Liver (tissue), 9 donors: Measurements from ENCODE around the gene PRR23C.

GRCh38 chr3:138939239-138940377, 7.3 kb downstream of the FOXL2 start:
- PRO-cap, 5 experiments, result no peak in any of the 5 experiments
- RAMPAGE, long total RNA, 2 experiments, result no peak in any of the 2 experiments
- RRBS, result 18% methylated on average over 21 of the region's 67 CpGs

- PRO-cap, 5 experiments, result no peak in any of the 5 experiments
- RAMPAGE, long total RNA, 2 experiments, result no peak in any of the 2 experiments
- RRBS, result 12% methylated on average over 23 of the region's 43 CpGs
Measured at GRCh38 chr3:138960131-138960872, 13.3 kb downstream of the FOXL2NB start.

- PRO-cap, 5 experiments, result no peak in any of the 5 experiments
- RAMPAGE, long total RNA, 2 experiments, result no peak in any of the 2 experiments
- RRBS, result no CpG with 5 or more reads among the region's 18 CpGs
Measured at GRCh38 chr3:139044748-139044952, at the start of gene PRR23C. TSS of gene PRR23C (minus strand) at chr3:139044892.

DNA sequence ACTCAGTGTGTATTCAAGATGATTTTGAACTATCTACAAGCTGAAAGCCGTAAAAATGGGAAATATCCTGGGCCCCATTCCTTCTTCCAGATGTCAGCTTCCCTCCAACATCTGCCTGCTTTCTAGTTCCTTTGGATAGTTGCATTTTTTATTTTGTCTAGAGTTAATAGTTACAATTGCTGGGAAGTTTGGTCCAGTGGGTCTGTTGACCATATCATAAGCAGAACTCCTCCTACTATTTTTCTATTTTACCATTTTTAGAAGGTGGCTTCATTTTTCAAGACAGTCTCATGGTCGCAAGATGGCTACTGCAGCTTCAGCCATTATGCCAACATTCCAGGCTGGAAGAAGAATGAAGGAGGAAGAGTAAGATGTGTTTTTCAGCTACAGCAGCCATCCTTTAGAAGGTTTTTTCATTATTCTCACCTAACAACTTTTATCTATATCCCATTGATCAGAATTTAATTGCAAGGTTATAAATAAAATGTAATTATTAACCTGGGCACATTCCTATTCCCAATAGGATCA, 127.4 kb upstream of the MRPS22 start:
- PRO-cap, 5 experiments, result peak in 1 of 5 experiments; most common plus-strand start position 291 of the sequence (in 1)
- RAMPAGE, long total RNA, 2 experiments, result no peak in any of the 2 experiments
- RRBS, result no CpG with 5 or more reads among the region's 2 CpGs

DNA sequence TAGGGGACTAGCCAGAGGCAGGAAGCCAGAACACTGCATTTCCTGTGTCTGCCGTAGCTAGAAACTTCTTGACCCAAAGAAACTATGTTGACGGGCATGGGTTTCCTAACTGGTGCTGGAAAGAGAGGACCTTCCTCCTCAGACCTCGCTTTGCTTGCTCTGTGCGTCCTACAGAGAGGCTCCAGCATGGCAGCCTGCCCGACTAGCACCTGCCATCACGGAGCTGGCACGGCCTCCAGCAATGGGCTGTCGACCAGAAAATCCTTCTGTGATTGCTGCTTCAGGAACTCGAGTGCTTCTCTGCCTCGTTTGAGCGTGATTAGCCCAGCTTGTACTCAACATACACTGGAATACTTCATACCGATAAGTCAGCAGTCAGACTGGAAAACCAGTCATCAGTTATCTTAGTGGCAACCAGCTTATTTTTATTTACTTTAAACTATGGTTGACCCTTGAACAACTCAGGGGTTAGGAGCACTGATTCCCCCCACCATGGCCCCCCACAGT, 6.6 kb downstream of the PXYLP1 start:
- PRO-cap, 5 experiments, result no peak in any of the 5 experiments
- RAMPAGE, long total RNA, 2 experiments, result no peak in any of the 2 experiments
- RRBS, result no CpG with 5 or more reads among the region's 12 CpGs

DNA sequence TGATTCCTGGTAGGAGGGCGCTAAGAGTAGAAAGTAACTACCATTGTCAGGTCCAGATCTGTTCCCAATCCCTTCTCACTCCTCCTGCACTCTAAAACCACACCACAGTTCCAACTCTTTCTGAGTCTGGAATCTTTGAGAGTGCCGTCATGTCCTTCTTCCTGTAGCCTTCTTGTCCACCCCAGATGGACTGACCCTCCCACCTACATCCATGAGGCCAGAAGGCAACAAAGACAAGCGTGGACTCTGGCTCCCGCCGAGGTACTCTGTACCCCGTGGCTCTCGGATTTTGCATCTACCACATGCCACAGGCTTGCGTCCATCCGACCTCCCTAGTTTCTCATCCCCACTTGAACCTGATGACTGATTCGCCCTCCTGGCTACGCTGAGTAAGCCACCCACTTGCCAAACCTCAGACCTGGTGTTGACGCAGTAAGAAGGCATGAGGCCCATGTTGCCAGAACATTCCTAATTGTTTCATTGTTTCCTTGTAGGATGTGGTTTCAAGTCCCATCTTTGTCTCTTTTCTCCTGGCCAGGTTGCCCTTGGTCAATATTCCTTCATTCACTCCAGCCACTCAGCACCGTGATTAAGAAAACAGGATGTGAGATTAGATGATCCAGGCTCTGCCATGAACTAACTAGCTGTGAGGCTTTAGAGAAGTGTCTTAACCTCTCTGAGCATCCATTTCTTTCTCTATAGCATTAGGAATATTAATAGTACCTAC, 1.1 kb upstream of the ZBTB38 start:
- PRO-cap, 5 experiments, result no peak in any of the 5 experiments
- RAMPAGE, long total RNA, 2 experiments, result no peak in any of the 2 experiments
- RRBS, result no CpG with 5 or more reads among the region's 13 CpGs

DNA sequence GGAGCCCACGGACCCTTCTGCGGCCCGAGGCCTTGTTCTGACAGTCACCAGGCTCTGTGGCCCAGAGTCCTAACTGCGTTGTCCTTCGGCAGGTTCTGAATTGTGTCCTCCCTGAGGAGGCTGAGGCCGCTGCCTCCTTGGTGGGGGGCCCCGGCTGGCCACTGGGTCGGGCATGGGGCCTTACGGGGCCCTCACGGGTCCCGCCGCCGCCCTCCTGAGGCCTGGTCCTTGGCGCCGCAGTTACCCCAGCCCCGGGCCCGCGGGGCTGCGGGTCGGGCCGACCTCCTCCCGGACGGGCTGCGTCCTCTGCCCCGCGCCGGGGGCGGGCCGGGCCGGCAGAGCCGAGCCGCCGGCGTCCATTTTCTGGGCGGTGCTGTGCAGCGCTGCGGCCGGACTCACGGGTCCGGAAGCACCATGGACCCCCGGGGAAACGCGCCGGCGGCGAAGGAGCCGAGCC, 33.7 kb downstream of the ZBTB38 start:
- PRO-cap, 5 experiments, result peak in 4 of 5 experiments; most common plus-strand start position 359 of the sequence (in 2); most common minus-strand start position 326 of the sequence (in 2)
- RAMPAGE, long total RNA, 2 experiments, result no peak in any of the 2 experiments
- RRBS, result under 1% methylated on average over 22 of the region's 47 CpGs

GRCh38 chr3:141409871-141410206, 41.5 kb downstream of the ZBTB38 start:
- PRO-cap, 5 experiments, result peak in 2 of 5 experiments; most common plus-strand start chr3:141410115 (in 2)
- RAMPAGE, long total RNA, 2 experiments, result no peak in any of the 2 experiments
- RRBS, result no CpG with 5 or more reads among the region's 2 CpGs

DNA sequence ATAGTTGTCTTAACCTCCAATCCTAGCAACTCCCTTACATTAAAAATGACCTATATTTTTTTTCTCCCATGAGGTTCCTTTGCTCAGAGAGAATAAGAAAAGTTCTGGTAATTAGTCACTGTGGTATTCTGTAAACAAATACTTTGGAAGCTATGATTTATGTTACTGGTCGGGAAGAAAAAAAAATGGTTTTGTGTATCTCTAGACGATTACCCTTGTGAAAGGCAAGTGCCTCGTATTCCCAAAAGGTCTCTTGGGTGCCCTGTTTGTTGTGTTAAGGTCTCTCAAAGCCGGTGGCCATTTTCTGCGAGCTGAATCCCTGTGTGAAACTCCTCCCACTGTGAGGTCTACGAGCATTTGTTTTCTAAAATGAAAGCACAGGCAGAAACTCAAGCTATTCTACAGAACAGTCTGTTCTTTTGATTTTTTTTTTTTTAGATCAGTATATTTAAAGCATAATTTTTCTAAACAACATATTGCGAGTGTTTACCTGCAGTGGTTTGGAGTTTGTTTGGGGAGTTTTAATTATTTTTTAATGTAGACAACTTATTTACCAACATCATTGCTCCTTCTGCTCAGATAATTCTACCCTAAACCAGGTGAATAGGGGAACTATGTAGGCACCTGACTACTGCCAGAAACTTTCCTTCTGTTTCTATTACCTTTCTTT, 43.9 kb downstream of the ZBTB38 start:
- PRO-cap, 5 experiments, result peak in 2 of 5 experiments; most common plus-strand start position 384 of the sequence (in 2); most common minus-strand start position 276 of the sequence (in 1)
- RAMPAGE, long total RNA, 2 experiments, result no peak in any of the 2 experiments
- RRBS, result no CpG with 5 or more reads among the region's 7 CpGs

DNA sequence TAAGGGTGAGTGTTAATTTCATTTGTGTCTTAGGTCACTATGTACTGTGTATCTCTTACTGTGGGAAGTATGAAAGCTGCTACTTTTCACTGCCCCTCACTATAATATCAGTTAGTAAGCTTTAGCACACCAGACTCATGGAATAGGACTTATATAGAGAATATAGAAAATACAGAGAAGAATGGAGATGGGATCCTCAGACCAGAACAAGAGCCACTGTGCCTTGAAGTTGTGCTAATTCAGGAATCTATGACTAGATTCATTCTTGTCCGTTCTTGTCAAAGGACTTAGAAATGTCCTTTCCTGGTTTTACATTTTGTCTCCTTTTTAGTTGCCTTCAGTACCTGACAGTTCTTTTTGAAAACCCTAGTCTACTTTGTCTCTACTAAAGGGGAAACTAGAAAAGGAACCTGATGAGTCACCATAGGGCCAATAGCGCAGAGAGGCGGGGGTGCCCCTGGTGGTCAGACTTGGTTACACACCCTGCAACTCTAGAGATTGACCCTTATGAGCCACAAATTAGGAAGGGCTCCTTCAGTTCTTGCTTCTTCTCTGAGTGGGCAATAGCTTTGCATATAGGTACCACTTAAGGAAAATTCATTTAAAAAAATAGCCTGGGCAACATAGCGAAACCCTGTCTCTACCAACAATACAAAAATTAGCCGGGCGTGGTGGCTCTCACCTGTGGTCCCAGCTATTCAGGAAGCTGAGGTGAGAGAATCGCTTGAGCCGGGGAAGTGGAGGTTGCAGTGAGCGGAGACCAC, 45.5 kb upstream of the RASA2 start:
- PRO-cap, 5 experiments, result no peak in any of the 5 experiments
- RAMPAGE, long total RNA, 2 experiments, result no peak in any of the 2 experiments
- RRBS, result no CpG with 5 or more reads among the region's 9 CpGs

- PRO-cap, 5 experiments, result no peak in any of the 5 experiments
- RAMPAGE, long total RNA, 2 experiments, result no peak in any of the 2 experiments
- RRBS, result no CpG with 5 or more reads among the region's 2 CpGs
Measured at GRCh38 chr3:141591834-141593174, 105.5 kb downstream of the RASA2 start.

DNA sequence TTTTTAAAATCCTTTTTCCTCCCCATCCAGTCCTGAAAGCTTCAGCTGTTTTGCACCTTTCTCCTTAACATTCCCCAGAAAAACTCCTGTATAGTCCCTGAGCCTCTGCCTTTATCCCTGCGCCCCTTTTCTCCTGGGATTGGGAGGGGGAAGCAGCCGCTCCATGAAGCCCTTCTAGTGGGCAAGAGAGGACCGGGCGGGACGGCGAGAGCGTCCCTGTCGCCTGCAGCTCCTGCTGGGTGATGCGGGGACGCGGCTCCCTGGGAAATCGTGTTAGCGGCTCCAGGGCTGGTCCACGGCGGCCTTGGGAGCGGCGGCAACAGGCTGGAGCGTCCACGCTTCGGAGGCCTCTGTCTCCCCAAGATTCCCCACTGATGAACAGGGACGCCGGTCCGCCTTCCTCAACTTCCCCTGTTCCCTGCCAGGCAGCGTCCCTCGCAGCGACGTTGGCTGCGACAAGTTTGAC, 78.4 kb upstream of the RNF7 start:
- PRO-cap, 5 experiments, result no peak in any of the 5 experiments
- RAMPAGE, long total RNA, 2 experiments, result no peak in any of the 2 experiments
- RRBS, result no CpG with 5 or more reads among the region's 28 CpGs

DNA sequence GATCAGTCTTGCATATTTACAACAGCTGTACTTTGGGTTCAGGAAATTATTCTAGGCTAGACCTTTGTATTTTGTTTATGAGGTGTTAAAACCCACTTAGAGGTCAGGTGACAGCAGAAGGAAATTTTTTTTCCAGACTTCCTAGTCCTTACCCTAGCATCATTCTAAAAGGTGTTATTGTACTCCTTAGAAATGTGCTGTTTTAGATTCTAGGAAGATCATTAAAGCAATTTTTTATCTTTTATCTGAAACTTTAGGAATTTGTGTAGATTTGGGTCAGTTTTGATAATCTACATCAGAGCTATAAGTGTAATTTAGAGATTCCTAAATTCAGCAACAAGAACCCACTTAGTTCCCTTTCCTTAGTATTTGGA, 2.4 kb downstream of the RNF7 start:
- PRO-cap, 5 experiments, result no peak in any of the 5 experiments
- RAMPAGE, long total RNA, 2 experiments, result no peak in any of the 2 experiments

GRCh38 chr3:141951837-141952872, 75.7 kb downstream of the ATP1B3 start:
- PRO-cap, 5 experiments, result no peak in any of the 5 experiments
- RAMPAGE, long total RNA, 2 experiments, result no peak in any of the 2 experiments
- RRBS, result no CpG with 5 or more reads among the region's 14 CpGs

DNA sequence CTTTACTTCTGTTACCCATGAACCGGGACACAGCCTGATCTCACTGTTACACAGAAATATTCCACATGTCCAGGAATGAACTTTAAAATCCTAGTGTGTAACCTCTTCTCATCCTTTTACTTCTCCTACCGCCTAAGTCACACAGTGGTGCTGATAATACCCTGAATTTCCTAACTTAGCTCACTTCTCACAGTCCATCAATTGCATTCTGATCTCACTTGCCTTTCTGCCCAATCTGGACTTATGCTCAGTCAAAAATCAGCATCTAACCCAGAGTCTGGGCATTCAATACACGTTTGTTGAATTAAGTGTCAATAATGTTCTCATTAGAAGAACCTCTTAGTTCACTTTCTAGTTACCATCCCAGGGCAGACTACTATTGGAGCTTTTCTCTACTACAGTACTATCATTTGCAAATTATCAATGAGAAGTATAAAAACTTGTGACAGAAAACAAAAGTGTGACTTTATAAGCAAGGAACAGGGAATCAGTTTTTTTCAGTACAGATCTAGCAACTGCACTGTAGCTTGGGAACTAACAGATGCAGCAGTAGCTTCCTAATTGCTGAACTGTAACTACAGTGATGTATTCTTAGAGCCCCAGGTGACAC, 17.0 kb downstream of the XRN1 start:
- PRO-cap, 5 experiments, result no peak in any of the 5 experiments
- RAMPAGE, long total RNA, 2 experiments, result no peak in any of the 2 experiments
- RRBS, result no CpG with 5 or more reads among the region's 3 CpGs

DNA sequence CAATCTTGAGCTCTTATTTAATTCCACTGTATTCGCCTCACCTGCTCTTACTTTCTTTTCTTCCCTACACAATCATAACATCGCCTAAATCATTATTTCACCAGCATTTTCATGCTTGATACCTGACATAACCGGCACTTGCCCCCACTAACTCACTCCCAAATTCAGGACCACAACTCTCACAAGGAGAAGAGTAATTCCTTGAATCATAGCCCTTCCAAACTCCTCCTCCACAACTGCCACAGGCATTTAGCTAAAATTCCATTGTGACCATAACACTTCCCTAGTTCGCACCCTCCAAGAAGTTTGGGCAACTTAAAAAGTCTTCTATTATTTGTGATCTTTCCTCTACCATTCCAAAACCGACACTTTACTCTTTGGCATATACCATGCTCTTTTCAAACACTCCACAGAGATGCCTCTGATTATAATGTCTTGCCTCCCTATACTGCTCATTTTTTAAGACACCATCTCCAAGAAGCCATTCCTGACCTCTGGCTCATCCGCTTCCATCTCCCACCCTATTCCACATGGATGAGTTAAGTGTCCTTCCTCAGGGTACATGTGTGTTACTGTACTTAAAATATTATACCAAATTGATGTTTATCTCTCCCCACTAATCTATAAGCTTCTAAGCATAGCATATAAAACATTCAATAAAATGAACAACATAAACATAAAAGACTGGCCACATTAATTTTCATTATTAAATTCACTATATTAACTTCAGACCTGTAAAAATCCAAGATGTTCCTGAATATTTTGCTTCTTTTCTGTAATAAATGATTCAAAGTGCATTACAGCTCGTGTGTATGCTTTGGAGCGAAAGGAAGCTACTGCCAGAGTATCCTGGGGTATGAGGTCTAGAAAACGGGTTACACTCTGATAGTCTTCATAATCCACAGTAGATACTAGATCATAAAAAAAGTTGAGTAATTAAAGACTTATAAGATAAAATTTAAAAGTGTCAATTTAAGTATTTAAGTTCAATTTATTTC, 59.7 kb upstream of the XRN1 start:
- PRO-cap, 5 experiments, result no peak in any of the 5 experiments
- RAMPAGE, long total RNA, 2 experiments, result no peak in any of the 2 experiments
- RRBS, result no CpG with 5 or more reads among the region's 9 CpGs

- PRO-cap, 5 experiments, result no peak in any of the 5 experiments
- RAMPAGE, long total RNA, 2 experiments, result no peak in any of the 2 experiments
- RRBS, result no CpG with 5 or more reads among the region's 13 CpGs
Measured at GRCh38 chr3:142602663-142603329, 6.6 kb downstream of the PLS1 start.

DNA sequence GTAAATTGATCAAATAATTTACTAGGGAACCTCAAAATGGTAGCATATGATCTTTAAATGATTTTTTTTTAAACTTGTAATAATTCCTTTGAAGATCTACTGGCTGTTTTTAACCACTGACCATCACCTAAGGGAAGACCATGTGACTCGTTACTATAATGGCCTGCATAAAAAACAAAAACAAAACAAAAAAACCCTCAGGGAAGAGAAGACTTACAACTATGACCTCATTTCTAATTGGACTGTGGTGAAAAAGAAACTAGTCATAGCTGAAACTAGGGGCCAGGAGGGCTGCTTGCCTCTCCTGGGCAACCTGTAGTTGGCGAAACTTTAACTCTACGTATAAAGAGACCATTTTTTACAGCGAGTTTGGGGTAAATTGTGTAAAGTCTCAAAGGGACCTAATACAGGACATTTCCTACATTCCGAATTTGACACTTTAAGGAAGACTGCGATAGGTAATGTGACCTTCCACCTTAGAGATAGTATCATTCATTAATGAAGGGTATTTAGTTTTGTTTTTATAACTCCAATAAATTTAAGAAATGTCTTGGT, 22.9 kb downstream of the PAQR9 start:
- PRO-cap, 5 experiments, result peak in 1 of 5 experiments; most common plus-strand start position 272 of the sequence (in 1)
- RAMPAGE, long total RNA, 2 experiments, result no peak in any of the 2 experiments
- RRBS, result no CpG with 5 or more reads among the region's 6 CpGs

DNA sequence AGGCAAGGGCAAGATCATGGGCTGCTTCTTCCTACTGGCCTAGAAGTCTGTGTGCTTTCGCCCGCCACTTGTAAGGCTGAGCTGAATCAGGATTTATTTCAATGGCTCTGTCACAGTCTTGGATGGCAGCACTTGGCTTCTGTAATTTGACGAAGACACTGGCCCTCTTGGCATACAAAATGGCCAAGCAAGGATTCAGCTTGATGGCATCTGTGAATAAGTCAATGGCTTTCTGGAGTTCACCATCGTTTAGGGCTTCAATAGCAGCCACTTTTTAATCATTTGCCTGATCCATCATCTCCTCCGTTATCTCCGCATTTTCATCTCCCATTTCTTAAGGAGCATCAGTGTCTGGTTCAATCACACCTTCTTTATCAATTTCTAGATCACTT, 330.7 kb downstream of the SLC9A9 start:
- PRO-cap, 5 experiments, result no peak in any of the 5 experiments
- RAMPAGE, long total RNA, 2 experiments, result no peak in any of the 2 experiments
- RRBS, result no CpG with 5 or more reads among the region's 6 CpGs

DNA sequence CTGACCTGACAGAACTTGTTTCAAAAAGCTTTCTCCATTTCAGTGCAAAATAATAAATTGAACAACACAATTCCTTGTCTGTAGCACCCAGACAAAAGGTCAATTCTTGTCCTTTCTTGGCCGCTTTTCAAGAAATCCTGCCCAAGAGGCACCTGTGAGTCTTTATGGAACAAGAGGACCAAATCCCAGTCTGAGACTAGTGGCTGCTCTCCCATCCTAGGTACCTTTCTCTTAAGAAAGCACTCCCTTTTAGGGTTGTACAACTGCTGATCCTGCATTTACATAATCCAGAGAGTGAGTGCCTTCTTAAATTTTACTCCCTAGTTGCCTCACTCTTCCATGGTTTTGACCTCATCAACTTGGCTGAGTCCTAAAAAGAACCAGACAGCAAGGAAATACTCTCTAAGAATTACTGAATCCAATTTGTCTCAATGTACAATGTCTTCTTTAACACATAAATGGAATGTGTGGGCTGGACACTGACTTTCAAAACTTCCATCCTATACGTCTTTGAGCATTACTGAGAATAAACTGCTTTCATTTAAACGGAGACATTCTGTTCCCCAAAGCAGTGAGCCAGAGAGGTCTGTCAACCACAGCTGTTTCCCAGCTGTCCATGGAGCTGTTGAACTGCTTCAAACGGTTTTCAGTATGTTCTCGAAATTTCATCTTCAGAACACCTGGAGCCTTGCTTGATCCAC, 179.3 kb downstream of the SLC9A9 start:
- PRO-cap, 5 experiments, result no peak in any of the 5 experiments
- RAMPAGE, long total RNA, 2 experiments, result no peak in any of the 2 experiments
- RRBS, result no CpG with 5 or more reads among the region's 5 CpGs